HTERT-HM (cell line): ENCODE measurements around the genes SRP19 and REEP5.

DNA sequence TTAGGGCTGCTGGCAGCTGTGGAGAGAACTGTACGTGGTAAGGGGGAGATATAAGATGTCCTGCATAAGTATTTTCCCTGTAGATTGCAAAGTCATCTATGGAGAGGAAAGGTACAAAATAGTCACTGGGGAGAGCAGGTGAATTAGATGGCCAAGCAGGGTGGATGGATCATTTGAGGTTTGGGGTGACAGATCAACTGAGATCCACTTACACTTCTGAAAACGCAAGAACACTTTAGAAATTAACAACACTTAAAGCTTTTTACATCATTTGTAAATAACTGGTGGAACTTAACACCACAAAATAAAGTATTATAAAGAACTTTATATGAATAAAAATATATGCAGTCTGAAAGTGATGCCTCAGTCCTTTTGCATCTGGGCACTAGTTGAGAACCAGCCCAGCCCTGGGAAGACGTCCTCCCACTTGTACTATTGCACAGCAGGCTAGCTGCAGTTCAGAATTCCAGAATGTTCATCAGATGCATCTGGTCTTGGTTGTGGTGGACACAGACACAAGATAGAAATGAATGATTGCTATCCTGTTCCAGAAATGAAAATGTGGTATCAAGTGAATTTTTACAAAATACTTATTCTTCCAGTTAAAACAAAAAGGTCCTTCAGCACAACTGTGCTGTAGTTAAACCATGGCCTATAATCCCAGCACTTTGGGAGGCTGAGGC, 255.0 kb downstream of the EPB41L4A start:
- RRBS, result no CpG with 5 or more reads among the region's 3 CpGs

GRCh38 chr5:112224875-112225587, 194.0 kb downstream of the EPB41L4A start:
- RRBS, result no CpG with 5 or more reads among the region's 3 CpGs

GRCh38 chr5:112228084-112229161, 190.7 kb downstream of the EPB41L4A start:
- RRBS, result no CpG with 5 or more reads among the region's 5 CpGs

DNA sequence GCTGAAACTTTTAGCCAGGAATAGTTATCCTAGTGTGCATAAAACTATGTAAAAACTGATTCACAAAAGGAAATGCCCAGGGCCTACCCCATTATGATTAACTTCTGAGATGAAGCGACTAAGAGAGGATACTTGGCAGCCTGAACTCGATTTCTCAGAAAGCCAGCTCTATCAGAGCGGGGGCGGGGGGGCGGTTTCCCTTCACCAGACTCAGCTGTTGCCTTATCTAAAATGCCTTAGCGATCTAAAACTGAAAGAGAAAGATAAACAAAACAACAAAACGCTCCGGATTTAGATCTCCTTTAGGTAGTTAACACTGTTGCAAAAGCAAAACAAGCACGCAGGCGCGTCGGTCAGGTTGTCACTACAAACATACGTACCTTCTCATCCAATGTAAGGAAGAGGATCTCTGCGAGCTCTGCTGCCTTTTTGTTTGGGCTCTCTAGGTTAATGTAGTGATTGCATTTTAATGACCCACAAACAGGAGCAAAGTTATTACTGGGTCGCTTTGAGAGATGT, 1.2 kb downstream of the EPB41L4A start:
- RRBS, result no CpG with 5 or more reads among the region's 15 CpGs

DNA sequence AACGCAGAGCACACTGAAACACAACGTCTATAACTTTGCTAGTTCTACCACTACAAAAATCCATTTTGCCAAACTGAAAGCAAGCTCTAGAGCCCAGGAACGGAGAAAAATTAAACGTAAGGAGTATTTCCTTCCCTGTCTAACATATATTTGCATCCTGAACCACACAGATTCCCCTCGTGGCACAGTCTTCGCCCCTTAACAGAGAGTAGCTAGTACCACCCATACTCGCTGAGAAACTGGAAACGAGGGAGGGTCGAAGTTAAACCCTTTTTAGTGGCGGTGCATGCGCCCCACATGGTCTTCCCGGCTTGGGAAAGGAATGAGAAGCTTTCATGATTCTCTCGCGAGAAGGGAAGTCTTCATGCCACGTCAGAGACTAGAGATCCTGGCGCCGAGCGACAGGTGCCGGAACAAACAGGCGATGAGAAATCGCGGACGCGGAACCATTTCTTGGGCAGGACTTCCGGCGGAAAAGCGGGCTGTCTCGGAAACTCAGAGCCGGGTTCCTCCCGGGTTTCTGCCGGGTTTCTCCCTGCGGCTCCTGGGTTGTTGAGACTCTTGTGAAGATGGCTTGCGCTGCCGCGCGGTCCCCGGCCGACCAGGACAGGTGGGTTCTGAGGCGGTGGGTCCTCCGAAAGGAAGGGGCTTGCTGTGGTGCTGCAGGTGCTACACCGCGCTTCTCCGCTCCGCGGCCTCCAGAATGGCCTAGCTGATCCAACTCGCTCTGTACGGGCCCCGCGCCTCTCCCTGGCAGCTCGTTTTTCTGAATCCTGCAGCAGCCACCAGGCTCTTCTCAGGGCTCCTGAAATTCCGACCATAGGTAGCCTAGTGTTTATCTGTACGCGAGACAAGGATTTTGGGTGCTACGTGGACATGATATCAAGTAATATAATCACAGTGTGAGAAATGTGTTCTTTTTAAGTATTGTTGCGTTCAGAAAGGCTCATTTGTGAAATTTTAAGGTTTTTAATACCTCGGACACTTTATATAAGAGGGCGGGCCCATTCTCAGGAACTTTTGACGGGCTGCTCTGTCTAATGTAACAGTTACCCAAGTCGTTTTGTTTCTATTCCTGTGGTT, at the start of gene SRP19:
SRP19 (plus strand) TSS at position 480 of the 1,083 bp plus-strand sequence.
- RRBS, result 1% methylated on average over 21 of the region's 59 CpGs

DNA sequence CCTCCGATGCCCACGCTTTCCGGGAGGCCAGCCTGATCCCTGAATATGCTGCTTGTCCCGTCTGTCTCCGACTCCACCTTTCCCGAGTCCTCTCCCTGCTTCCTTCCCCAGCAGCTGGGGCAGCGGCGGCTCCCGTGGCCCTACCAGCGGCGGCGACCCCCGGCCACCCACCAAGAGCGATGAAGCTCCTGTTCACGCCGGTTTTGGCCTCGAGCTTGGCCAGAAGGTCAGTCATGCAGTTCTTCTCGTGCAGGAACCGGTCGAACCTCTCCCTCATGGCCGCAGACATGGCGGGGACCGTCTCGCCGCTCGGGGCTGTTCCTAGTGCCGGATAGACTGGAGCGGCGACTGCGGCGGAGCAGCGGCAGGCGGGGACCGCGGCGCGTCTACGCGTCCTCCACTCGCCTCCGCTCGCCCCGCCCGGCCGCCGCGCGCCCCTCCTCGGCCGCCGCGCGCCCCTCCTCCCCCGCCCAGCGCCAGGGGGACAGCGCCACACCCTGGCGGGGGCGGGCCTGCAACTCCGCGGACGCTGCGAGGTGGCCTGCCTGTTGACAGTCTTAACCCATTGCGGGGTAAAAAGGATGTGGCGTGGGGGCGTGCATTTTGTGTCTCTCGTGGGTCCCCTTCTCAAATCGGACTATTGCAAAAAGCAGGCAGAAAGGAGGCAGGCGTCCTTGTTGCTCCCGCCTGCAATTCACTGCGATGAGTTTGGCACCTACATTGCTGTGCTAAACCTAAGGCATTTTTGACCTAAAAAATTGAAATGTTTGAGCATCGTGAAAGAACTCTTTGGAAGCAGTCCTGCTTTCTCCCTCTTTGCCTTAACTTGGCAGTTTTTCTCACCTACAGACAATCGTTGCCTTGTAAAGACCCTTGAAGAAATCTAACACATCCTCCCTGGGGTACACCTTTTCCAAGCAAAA, at the start of gene REEP5:
REEP5 (minus strand) TSS at position 326 of the 923 bp plus-strand sequence.
- RRBS, result 1% methylated on average over 26 of the region's 72 CpGs

- RRBS, result no CpG with 5 or more reads among the region's 6 CpGs
Measured at GRCh38 chr5:113023861-113024423, 47.3 kb downstream of the DCP2 start.

DNA sequence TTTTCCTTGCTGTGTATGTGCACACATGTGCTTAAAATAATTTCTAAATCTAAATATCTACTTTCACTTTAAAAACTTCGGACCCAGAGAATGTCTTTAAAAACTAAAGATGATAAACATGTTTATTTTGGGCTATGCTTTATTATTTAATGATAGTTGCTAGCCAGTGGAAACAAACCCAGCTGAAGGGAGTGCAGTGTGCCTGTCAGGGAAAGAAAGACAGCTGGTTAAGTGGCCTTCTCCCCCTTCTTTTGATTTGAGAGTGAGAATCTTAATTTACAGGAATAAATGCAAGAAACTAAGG, 111.4 kb downstream of the DCP2 start:
- RRBS, result no CpG with 5 or more reads among the region's 1 CpG

GRCh38 chr5:113149696-113150613, 173.4 kb downstream of the DCP2 start:
- RRBS, result no CpG with 5 or more reads among the region's 2 CpGs

DNA sequence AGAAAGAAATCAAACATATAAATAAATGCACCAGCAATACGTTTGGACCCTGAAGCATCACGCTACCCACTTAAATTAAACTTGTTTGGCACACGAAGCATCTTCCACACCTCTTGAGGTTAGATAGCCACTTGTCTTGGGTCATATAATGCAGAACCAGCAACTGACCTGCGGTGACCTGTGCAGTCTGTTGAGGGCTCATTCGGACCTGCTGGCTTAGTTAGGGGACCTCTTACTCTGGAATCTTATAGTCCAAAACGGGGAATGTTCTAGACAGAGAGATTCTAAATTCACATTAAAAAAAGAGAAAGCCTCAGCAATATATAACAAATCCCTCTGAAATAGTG, 936 bp downstream of the YTHDC2 start:
- RRBS, result no CpG with 5 or more reads among the region's 6 CpGs

- RRBS, result 10% methylated on average over 6 of the region's 44 CpGs
Measured at GRCh38 chr5:114363269-114364420, 1.8 kb downstream of the KCNN2 start.

GRCh38 chr5:115375691-115376514, 79.4 kb upstream of the CCDC112 start:
- RRBS, result no CpG with 5 or more reads among the region's 6 CpGs

- RRBS, result no CpG with 5 or more reads among the region's 5 CpGs
Measured at GRCh38 chr5:115455899-115456352, 88.6 kb downstream of the FEM1C start.

DNA sequence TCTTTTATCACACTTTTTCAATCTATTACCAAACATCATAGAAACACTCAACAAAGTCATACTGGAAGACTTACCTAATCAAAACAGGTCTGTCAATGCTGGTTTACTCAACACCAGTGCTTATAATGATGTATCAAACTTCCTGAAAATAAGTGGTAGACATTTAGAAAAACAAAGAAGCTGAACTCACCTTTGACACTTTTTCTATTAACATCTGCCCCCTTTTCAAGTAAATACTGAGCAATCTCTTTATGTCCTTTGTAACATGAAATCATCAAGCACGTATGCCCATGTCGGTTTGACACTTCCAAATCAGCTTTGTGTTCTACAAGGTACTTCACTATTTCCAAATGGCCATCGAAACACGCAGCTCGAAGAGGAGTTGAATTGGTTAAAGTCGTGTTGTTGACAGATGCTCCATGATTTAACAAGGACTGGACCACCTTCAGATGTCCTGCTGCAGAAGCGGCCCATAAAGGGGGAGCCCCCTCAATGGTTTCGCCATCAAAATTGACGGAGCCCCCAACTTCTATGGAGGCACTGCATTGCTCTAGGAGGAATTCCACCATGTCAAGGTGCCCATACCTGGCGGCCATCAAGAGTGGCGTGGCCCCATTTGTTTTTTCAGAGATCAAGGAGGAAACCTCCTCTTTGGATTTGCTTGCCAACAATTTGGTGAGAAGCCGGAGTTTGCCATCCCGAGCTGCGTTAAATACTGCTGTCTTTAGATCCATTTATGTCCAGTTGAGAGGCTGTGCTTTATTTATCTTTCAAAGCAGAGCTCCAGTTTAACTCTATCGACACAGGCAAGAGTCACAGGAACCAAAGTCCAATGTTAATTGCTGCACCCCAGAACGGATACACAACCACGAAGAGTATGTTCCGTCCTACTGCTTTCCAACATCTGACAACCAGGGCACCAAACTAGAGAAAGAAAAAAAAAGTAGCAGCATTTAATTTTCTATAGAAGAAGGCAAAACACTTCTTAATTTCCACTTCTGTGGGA, 1.5 kb downstream of the FEM1C start:
- RRBS, result no CpG with 5 or more reads among the region's 18 CpGs

GRCh38 chr5:115607835-115608439, 5.7 kb upstream of the TICAM2 start:
- RRBS, result no CpG with 5 or more reads among the region's 2 CpGs

DNA sequence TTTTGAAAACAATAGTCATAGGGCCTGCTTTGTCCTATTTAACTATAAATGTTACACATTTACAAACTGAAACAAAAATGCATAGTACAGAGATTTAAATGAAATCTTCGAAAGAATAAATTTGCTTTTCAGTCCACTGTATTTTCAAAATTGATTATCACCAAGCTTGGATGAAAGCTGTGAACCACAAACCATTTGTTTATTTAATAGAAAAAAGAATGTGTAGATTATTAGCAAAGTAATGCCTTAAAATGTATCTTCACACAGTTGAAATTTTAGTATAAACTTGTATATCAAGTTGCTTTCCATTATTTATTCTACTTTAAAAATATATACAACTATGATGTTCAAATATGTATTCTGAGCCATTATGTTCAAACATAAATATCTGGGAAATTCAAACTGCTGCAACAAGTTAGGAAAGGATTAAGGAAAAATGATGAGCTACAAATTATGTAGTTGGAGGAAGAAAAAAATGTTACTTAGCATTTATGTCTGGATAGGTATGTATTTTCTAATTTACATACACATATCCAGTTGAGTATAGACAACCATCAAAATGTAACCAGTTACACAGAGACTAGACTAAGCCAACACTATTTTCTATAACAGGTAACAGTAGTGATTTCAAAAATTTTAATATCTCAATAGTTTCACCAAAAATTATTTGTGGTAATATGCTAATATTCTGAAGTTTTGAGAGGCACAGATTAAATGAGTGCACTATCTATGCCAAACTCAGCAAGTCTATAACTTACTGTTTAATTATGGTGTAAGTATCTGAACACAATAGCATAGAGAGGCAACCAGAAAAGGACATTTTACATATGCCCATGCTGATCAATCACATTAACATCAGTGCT, 11.6 kb upstream of the TICAM2 start:
- RRBS, result no CpG with 5 or more reads among the region's 1 CpG

GRCh38 chr5:115735584-115736083, 80.8 kb downstream of the CDO1 start:
- RRBS, result no CpG with 5 or more reads among the region's 5 CpGs

- RRBS, result no CpG with 5 or more reads among the region's 9 CpGs
Measured at GRCh38 chr5:115814322-115815085, 2.0 kb downstream of the CDO1 start.